Bile duct (tissue), 1 donor: Measurements from ENCODE around the gene ATP6V0E1.

DNA sequence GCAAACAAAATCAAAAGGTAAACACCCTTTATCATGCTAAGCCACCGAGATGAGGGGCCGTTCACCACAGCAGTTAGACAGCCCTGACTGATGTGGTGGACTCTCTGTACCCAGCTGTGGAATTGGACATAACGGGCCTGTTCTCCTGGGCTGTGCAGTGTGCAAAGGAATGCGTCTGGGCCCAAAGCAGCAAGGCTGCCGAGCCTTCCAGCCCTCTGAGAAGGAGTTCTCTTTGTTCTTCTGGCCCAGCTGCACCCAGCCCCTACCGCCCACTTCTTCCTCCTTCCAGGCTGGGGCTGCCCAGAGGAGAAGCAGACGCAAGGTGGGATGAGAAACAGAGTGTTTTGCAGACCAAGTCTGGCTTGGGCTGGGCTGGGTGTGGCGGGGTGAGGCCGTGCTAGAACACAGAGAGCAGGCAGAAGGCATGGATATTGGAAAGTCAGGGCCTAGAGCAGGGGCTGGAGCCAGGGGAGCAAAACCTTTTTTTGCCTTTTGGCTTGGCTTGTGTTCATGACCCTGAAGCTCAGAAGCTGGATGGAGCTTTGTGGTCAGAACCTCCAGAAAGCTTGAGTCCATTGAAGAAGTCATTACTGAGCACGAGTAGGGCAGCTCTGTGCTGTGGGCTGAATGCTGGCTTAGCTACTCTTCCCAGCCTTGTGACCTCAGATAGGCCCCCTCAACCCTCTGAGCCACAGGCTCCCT is 49.8 kb upstream of the SH3PXD2B start:
- PRO-cap: no peak

GRCh38 chr5:172569880-172570771 is 70.9 kb upstream of the NEURL1B start:
- PRO-cap: no peak

DNA sequence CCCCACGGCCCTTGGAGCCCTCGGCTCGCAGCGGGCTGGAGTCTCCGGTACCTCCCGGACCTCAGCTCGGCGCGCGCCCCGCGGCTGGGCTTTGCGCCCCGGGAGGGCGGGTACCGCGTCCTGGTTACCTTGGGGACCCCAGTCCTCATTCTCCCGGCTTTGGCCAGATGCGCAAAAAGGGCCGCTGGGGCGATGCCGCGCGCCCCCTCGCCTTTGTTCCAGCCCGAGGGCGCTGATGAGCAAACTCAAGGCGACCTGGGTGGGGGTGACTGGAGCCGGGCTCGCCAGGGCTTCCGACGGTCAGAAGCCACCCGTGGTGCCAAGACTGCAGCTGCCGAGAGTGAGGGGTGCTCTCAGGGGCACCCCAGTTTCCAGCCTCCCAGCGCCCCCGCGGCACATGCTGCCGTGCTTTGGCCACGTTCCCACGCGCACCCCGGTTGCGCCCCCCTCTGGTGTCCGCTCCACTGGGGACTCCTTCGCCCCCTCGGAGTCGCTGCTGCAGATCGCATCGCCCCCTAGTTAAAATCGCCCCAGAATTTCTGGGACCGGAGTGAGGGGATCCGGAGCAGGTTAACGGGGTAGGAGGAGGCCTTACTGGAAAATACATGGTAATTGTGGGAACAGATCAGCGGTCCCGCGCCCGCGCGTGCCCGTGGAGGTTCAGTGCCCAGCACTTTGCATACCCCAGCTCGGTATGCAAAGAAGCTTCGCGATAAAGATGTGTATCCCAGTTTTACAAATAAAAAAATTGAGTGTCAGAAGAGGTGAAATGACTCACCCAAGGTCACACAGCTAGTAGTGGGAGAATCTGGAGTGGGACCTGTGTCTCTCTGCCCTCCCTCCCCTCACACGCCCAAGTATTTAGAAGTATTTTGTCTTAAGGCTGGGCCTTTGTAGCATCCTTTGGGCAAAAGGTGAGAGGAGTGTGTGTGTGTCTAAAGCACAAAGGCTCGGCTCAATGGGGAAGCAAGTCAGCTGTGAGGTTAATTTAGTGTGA is 754 bp downstream of the NEURL1B start:
- PRO-cap: no peak

- PRO-cap: no peak
Measured at GRCh38 chr5:172644126-172644735, 3.2 kb downstream of the NEURL1B start.

DNA sequence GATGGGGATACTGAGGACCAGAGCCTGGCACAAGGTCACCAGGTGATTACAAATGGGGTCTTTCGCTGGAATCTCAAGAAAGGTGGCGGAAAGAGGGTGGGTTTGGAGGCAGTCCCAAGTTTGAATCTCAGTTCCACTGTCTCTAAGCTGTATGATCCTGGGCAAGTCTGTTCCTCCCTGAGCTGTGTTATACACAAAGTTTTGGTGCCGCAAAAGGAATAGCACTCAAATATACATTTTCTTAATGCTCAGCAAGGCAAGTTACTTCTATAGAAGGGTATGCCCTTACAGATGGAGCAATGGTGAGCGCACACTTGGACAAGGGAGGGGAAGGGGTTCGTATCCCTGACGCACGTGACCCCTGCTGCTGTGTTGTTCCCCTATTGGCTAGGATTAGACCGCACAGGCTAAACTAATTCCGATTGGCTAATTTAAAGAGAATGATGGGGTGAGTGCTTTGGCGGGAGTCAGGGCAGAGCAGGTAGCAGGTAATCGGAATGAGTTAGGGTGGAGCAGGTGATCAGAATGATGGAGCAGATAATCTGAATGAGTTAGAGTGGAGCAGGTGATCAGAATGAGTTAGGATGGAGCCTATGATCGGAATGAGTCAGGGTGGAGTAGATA is 9.5 kb downstream of the NEURL1B start:
- PRO-cap: no peak

DNA sequence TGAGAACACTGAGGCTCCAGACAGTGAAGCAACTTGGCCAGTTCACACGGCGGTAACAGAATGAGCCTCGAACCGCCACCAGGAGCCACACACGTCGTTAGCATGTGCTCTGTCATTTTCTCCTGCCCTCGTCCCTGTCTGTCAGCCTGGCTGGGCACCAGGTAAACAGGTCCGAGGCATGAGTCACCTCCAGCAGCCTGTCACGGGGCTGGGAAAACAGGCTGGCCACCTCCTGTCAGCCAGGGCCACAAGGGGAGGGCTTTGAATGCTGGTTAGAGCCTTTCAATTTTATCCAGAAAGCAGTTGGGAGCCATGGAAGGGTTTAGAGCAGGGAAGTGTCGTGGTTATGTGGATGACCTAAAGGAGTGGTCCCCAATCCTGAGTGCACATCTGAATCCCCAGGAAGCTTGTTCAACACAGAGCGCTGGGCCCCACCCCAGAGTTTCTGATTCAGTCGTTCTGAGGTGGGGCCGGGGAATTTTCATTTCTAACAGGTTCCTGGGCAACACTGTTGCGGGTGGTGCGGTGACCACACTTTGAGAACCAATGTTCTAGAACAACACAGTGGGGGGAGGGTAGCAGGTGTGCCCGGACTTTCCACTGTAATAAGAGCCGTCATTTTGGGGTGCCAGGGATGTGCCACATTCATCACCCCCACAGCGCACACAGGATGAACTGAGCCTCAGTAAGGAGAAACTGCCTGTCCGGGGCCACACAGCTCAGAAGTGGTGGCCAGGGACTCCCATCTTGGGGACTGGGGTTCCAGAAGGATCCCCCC is 39.4 kb downstream of the DUSP1 start:
- PRO-cap: no peak

GRCh38 chr5:172733065-172734352 is 37.5 kb downstream of the DUSP1 start:
- PRO-cap: bidirectional peak, plus-strand start at chr5:172733862, minus-strand start at chr5:172733646

GRCh38 chr5:172841033-172841462 is 7.0 kb downstream of the ERGIC1 start:
- PRO-cap: no peak

- PRO-cap: bidirectional peak, plus-strand start at chr5:172850102, minus-strand start at chr5:172849949
Measured at GRCh38 chr5:172849212-172850295, 15.5 kb downstream of the ERGIC1 start.

DNA sequence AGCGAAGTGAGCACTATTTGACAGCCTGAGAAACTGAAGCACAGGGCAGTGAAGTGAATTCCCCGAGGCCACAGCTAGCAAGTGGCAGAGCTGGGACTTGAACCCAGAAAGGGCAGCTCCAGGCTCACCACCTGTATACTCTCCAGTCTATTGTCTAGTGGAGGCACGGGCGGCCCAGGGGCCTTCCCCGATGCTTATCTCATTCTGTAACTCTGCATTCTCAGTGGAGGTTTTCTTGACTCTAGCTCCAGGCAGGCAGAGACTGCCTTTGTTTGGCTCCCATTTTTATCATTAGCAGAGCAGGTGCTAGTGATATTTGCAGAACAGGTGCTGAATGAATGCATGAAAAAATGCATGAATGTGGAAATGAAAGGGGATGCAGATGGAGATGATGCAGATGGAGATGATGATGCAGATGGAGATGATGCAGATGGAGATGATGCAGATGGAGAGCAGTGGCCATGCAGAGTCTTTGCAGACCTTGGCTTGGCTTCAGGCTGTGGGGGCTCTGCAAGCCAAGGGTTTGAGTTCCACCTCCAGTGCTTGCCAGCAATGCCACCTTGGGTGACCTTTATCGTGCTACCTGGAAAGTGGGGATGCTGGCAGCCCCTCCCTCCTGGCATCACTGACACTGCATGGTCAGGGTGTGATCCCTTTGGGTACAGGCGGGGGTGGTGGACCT is 32.7 kb downstream of the ERGIC1 start:
- PRO-cap: no peak

DNA sequence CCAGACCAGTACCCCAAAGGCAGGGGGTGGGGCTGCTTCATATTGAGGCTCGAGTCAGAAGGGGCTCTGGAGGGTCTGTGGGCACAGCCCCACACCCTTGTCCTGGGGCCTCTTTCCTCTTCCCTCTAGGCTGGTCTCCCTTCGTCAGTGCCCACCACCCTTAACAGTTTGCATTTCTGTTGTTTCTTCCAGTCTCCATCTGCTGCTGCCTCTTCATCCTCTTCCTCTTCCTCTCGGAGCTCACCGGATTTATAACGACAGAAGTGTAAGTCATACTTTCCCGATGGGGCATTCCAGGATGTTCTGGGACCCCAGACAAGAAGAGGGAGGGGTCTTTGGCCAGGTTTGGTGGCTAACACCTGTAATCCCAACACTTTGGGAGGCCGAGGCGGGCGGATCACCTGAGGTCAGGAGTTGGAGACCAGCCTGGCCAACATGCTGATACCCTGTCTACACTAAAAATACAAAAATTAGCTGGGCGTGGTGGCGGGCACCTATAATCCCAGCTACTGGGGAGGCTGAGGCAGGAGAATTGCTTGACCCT is 62.3 kb upstream of the RPL26L1 start:
- PRO-cap: no peak

- PRO-cap: no peak
Measured at GRCh38 chr5:172909586-172909860, 49.7 kb upstream of the RPL26L1 start.

GRCh38 chr5:172913102-172913850 is 45.9 kb upstream of the RPL26L1 start:
- PRO-cap: no peak

- PRO-cap: no peak
Measured at GRCh38 chr5:172920149-172921089, 38.8 kb upstream of the RPL26L1 start.

DNA sequence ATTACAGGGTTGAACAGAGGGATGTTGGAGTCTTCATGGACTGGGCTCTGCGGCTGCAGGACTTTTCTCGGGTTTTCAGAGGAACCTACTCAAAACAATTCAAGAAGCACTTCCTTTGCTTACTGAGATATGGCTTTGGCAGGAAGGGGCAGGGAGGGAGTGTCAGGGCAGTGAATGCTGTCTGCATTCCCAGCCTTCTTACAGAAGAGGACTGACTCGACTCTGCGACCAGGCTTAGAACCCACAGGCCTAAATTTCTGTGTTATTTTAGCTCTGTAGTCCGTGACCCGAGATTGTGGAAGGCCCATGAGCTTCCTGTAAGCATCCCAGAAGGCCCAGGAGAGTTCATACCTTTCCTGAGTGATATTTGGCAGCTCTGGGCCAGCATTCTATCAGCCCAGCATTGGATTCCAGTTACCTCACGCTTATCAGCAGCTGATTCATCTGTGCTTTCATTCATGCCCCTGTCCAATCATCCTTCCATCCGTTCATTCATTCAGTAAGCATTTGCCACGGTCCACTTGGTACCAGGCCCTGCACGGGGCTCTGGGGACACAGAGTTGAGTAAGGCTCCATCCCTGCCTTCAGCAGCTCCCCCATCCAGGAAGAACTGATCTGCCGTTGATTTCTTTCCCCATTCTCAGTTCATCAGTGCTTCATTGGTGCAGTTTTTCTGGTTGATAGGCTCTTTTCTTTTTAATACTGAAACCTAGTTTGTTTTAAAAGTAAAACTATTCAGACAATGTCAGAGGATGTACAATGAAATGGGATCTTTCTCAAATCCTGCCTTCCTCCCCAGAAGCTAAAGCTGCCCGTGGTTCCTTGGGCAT is 28.1 kb upstream of the RPL26L1 start:
- PRO-cap: no peak

- PRO-cap: bidirectional peak, plus-strand start at chr5:172983796, minus-strand start at chr5:172983654
Measured at GRCh38 chr5:172983427-172984306, at the start of gene ATP6V0E1. Gene ATP6V0E1, plus strand, starts transcription at chr5:172983771.

DNA sequence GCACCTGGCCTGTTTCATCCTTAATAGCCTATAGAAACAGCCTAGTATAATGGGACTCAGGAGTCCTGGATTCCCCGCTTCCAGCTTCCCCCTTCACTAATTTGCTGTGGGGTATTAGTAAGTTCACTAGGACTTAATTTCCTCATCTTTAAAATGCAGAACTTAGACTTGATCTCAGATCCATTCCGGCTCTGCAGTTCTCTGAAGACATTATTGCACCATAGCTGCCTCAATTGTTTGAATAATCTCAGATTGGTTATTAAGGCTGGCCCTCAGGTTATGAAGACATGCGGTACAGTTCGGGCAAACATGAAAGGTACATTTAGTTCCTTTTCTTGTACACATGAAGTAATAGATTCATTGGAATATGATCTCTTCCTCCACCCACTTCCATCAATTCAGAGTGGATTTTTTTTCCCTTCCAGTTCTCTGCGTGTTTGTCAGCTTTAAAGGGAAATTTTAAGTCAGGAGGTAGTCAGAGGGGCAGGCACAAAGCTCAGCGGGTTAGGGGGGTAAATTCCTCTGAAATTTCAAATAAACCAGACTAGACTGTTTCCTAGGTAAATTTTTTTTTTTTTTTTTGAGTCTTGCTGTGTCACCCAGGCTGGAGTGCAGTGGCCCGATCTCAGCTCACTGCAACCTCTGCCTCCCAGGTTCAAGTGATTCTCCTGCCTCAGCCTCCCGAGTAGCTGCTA is 28.1 kb downstream of the ATP6V0E1 start:
- PRO-cap: no peak

DNA sequence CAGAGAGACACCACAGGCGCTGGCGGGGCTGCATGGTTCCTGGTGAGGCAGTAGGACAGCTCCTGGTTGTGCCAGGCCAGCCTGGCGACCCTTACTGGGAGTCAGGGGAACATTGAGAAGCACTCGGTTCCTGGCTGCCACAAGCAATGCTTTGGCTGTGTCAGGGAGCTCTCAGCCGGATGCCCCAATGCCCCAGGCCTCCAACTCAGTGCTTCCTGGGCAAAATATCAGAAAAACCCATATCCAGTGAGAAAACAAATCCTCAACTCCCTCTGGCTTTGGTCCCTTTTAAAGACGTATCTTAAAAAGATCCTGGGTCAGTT is 4.3 kb downstream of the NKX2-5 start:
- PRO-cap: no peak

DNA sequence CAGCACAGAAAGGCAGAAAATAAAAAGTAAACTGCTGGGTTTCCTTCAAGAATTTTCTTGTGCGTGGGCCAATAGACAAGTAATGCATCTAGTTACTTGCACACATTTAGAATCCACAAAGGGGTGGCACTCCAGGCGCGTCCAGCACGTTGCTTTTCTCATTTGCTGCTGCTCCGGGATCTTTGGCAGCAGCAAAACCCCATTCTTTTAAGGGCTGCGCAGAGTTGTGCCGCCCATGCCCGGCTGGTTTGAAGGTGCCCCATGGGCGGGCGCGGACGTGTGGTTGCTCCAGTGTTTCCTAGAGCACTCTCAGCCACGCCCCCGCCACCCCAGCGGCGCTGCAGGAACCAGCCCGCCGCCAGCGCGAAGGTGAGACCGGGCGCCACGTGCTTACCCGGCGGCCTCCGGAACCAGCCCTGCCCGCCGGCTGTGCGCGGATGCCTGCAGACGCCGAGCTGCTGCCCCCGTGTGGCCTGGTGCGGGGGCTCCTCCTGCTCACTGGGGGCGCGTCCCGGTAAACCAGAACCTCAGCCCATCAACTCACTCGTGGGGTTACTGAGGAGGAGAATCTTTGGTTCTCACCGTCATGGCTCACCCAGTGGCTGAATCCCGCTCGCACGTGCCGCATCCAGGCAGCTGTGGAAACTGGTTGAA is 44.5 kb downstream of the STC2 start:
- PRO-cap: no peak

- PRO-cap: no peak
Measured at GRCh38 chr5:173316584-173317383, 11.4 kb downstream of the STC2 start.